ENCODE measurements around a stretch of chr16.

DNA sequence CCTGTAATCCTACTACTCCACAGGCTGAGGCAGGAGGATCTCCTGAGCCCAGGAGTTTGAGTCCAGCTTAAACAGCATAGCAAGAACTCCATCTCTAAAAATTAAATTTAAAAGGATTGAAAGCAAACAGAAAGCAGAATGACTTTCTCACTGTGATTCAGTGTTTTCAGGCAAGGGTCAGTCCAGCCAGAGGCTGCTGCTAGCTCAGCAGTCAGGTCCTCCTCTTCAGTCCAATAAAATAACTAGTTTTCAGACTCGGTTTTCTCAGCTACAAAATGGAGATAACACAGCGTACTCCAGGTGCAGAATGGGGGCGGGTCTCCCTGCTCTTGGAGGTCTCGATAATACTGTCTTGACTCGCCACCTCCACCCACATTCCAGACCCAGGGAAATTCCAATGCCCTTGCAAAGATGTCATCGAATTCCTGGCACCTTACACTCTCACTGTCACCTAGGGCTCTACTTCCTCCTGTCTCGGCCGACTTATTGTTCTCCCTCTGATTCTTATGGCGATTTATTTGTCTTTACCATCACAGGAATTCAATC, 20.6 kb upstream of the MRTFB start:
- PRO-cap, 2 experiments: no peak in any of the 2 experiments

DNA sequence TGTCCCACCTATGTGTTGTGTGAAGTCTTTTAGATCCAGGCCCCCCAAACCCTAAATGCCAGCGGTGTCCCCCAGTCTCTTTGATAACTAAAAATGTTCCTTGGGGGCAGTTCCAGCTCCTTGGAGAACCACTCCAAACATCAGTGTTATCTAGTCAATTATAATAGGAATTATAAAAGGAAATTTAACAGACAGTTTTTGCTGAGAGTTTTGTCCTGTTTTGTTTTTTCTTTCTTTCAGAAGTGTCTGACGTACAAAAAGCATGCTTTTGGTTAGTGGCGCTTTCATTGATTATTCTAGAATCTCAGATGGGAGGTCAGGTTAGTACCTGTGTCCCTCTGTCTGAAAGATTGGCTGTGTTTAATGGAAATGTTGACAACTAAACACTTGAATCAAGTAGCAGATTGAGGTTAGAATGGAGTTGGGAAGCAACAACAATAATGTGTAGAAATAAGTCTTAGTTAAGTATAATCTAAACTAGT, 2.2 kb downstream of the MRTFB start:
- PRO-cap, 2 experiments: no peak in any of the 2 experiments

DNA sequence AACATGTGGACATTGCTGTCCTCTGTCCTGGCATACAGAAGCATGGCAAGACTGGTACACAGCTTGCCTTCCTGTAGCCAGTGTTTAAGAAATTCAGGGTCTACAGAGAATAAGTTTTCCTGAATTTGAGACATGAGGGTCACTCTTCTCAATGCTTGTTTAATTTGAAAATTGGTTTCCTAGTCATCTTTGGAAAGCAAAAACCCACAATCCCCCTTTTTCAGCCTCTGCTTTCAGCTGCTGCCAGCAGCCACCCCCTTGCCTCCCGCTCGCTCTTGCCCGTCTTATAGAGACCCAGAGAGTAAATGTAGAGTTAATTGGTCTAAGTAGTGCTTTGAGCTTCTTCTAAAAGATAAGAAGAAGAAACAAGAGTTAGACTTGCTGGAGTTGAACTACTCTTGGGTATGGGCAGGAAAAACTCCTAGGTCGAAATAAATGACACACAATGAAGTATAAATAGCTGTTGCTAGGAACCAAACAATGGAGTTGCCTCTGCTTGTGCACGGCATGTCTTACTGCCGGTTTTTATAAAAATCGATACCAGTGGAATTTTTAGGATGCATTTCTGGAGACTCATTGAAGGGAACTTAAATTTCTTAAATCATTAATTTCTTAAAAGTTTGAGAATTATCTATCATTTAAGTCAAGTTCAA, 116.7 kb downstream of the MRTFB start:
- PRO-cap, 2 experiments: no peak in any of the 2 experiments

- PRO-cap, 2 experiments: no peak in any of the 2 experiments
Measured at GRCh38 chr16:14539267-14539466, 90.9 kb downstream of the PARN start.

DNA sequence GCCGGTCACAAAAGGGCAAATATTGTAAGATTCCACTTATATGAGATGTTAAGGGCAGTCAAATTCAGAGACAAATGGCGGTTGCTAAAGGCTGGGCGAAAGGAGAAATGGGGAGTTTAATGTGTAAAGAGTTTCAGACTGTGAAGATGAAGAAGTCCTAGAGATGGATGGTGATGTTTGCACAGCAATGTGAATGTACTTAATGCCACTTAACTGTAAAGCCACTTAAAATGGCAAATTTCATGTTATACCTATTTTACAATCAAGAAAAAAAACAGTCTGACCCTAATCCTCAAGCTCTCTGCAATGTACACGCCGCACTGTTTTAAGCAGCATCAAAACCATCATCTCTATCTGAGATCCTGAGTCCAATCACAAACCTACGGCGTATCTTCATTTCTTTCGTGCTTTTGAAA, 1.0 kb downstream of the PARN start:
- PRO-cap, 2 experiments: no peak in any of the 2 experiments

- PRO-cap, 2 experiments: no peak in any of the 2 experiments
Measured at GRCh38 chr16:14672378-14673091, 21.6 kb downstream of the PLA2G10 start.

DNA sequence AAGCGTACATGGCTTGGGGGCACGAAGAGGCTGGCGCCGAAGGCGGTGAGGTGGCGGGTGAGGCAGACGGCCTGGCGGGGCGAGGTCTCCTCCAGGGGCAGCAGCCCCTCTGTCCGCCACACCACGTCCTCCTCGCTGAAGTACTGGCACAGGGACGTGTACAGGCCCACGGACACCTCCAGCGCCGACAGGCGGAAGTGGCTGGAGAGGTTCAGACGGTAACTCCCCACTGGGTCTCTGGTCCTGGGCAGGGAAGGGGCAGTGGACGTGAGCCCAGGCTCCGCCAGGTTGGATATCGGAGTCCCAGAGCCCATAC, 36.1 kb upstream of the RRN3 start:
- PRO-cap, 2 experiments: no peak in any of the 2 experiments

DNA sequence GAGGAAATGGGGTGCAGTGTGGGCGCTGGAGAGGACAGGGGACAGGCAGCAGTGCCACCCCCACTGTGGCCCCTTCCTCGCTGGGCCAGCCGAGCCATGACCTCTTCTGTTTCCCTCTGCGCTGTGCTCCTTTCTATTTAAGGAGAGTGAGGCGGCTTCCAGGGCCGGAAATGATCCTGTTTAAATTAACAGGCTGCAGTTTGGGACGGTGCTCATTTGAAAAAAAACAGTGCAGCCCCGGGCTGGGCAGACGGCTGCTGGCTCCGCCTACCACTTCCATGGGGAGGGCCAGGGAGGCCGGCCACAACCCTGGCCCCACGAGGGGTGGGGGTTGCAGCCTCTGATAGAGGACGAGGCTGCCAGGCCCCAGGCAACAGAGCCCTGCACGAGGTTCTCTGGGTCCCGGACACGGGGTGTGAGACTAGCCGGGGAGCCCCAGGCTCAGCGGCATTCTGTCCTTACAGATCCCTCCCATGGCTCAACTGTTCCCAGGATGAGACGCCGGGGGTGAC, 50.2 kb upstream of the RRN3 start:
- PRO-cap, 2 experiments: no peak in any of the 2 experiments

DNA sequence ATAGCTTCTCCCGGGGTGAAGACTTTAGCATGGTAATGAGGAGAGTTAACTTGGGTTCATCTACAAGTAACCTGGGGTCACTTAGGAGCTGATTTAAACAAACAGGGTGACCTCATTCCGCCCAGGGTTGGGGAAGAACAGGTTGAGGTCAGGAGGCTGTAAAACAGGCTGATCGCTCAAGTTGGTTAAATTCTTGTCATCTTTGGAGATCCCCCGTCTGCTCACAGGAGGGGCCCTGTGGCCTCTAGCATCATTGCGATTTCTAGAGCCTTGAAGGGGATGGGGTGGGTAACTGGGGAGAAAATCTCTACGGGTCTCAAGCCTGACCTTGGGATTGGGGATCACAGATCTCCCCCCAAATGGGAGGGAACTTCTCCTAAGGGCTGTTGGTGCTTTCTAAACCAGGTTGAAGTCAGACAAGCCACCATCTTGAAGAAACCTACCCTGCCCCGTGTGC, 1.8 kb downstream of the MPV17L start:
- PRO-cap, 2 experiments: no peak in any of the 2 experiments

GRCh38 chr16:15521228-15522297, 87.2 kb downstream of the BMERB1 start:
- PRO-cap, 2 experiments: no peak in any of the 2 experiments

- PRO-cap, 2 experiments: no peak in any of the 2 experiments
Measured at GRCh38 chr16:15522985-15523522, 88.7 kb downstream of the BMERB1 start.

DNA sequence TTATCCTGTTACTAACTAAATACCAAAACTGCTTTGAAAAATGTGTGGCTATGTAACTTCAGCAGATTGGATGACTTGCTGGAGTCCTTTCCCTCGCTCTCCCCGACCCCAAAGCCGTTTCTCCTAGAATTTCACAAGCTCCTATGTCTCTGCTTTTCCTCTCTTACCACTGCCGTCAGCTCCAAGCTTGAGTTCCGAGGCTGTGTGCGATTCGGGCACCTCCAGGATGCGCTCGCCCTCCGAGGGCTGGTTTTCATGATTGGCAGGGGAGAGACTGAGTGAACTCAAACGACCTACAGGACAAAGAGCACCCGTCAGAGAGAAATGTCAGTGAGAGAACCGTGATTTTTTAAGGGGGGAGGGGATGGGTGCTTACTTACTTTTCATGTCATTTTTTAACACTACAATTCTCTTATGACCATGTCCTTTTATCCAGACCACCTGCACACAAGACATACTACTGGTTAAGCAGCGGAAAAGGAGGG, 42.7 kb downstream of the MARF1 start:
- PRO-cap, 2 experiments: no peak in any of the 2 experiments

DNA sequence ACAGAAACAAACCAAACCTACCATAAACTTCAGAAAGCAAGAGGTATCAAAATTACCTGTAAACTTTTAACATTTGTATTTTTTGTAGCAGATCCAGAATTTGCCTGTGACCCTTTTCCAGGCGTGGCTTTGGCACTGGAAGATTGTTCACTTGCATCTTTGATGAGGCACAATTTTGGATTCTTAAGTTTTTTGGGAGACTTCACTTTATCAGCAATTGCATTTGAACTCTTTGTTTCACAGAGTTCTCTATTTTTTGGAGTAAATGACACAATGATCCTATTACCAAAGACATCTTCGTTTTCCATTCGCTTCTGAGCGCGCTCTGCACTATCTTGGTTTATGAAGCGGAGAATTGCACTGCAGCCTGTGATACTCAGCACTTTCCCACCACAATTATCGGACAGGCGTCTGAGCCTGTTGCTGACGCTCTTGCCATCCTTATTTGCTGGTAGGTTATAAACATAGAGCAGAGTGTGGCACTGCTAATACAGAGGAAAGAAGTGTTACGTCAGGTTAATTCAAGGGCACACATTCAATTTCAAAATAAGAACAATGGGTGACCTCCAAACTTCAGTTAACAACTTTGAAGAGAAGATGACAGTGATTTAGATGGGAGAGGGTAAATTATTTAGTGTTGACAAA, 17.5 kb downstream of the MARF1 start:
- PRO-cap, 2 experiments: no peak in any of the 2 experiments

- PRO-cap, 2 experiments: peak in 2 of 2 experiments; most common plus-strand start chr16:15644478 (in 1); most common minus-strand start chr16:15644387 (in 1)
Measured at GRCh38 chr16:15644256-15644759, 1.4 kb upstream of the MARF1 start.

- PRO-cap, 2 experiments: no peak in any of the 2 experiments
Measured at GRCh38 chr16:15697567-15698046, 47.6 kb downstream of the NDE1 start.

DNA sequence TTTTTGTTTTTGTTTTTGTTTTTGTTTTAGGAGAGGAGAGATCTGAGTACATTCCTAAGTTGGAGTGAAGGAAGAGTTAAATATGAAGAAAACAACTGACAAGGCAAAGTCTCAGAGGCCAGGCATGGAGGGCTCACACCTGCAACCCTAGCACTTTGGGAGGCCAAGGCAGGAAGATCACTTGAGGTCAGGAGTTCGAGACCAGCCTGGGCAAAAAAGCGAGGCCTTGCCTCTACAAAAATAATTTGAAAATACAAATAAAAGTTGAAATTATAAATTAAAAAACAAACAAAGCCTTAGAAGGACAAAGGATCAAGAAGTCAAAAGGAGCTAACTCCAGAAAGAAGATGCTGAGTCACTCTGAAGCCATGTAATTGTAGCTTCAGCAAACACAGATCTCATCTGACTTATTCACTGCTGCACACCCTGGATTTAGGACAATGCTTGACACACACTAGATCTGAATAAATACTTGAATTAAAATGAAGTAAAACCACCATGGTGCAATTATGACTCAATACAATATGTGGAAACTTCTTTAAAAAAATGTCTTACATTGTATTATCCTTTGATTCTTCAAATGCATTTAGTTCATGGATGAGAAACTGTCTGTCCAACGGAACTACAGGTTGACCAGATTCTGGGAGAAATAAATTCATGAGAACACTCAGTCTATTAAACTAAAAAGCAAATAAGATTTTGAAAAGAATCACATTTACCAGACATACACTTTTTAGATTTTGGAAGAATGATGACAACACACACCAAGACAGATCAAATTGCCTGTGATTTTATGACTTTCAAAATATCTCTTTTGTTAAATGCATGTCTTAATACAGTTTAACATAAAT, 8.9 kb downstream of the CEP20 start:
- PRO-cap, 2 experiments: no peak in any of the 2 experiments

- PRO-cap, 2 experiments: no peak in any of the 2 experiments
Measured at GRCh38 chr16:15950056-15950291, 558 bp downstream of the ABCC1 start.

DNA sequence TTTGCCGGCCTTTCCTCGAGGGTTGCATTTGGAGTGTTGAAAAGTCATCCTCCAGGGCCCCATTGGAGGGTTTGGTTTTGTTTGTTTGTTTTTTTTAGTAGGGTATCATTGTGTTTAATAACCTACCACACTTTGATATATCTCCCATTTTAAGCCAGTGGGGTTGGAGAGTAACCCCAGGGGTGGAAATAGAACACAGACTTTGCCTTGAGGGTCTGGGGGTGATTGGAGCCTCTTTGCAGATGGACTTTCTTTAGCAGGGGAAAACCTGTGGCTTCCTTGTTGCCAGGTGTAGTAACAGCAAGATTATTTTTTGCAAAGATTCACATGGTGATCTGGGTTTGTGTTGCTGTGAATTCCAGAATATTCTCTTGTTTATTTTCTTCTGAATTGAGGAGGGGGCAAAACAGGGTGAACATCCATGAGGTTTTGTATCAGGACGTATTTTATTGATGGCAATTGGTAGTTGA, 1.5 kb downstream of the ABCC1 start:
- PRO-cap, 2 experiments: no peak in any of the 2 experiments

- PRO-cap, 2 experiments: no peak in any of the 2 experiments
Measured at GRCh38 chr16:15954730-15955133, 5.3 kb downstream of the ABCC1 start.

DNA sequence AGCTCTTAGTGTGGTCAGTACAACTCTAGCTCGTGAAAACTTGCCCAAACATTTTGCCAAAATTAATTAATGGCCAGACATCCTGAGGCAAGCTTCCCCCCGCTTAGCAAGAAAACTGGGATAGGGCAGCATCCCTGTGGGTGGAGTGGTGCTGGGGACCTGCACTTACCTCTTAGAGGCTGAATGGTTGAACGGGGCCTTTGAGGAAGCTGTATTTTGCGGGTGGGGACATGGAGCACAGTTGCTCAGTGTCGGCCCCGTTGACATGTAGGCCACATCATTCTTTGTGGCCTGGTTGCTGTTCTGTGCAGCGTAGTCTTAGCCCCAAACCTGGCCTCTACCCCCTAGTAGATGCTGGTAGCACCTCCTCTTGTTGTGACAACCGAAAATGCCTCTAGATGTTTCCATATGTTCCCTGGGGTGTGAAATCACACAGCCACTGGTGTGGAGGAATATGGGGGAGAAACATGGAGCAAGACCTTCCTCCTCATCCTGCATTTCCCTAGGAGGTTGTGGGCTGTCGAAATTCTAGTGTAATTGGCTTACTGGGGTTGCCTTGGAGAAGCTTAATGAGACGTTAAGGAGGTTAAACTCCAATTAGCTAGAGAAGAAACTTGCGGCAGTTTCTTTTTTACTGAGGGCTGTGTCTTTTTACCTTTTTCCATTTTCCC, 9.3 kb downstream of the ABCC1 start:
- PRO-cap, 2 experiments: no peak in any of the 2 experiments